Heart (tissue), 3 donors: ENCODE data around the genes TACC3 and NAT8L.

GRCh38 chr4:1288878-1289777 is 563 bp upstream of the MAEA start:
- RAMPAGE, long total RNA, 2 experiments = no peak in any of the 2 experiments

- RAMPAGE, long total RNA, 2 experiments = no peak in any of the 2 experiments
These were observed 8.9 kb downstream of the MAEA start for GRCh38 chr4:1298495-1299048.

- RAMPAGE, long total RNA, 2 experiments = no peak in any of the 2 experiments
These were observed 11.3 kb downstream of the MAEA start for GRCh38 chr4:1300814-1301619.

DNA sequence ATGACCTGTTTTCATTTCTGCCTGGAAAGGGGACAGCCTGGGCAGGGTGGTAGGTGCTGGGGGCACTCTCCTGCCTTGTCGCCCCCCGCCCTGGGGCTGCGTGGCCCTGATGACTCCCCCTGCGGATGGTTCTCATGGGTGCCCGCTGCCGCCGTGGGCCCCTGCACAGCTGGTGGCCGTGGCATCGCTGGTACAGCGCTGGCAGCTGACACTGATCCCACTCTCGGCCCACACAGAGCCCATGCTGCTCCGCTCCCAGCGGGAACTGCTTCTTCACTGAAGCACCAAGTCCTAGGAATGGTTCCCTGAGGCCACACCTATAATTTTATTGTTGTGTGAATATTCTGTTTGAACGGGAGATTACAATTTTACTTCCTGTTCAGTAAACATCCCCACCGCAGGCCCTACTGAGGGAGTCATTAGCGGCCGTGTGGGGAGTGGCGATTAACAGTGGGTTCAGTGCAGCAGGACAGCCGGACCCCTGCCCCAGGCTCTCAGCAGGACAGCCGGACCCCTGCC is 138.6 kb upstream of the NKX1-1 start:
- RAMPAGE, long total RNA, 2 experiments = no peak in any of the 2 experiments

GRCh38 chr4:1721413-1721837 is at the start of gene TACC3:
Gene TACC3, plus strand, starts transcription at chr4:1721521.
- RAMPAGE, long total RNA, 2 experiments = no peak in any of the 2 experiments

- RAMPAGE, long total RNA, 2 experiments = no peak in any of the 2 experiments
These were observed 19.4 kb downstream of the TACC3 start for GRCh38 chr4:1740218-1741546.

DNA sequence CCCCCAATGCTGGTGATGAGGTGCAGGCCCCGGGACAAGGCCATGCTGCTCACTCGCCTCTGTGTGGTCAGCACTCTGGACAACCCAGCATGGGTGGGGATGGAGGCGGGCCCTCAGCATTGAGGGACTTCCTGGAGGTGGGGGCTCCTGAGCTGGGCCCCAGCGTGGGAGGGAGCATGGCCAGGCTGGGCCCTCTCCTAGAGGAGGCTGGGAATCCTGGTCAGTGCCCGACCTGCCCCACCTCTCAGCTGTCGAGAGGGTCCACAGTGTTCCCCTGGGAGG is 30.6 kb downstream of the TACC3 start:
- RAMPAGE, long total RNA, 2 experiments = no peak in any of the 2 experiments

- RAMPAGE, long total RNA, 2 experiments = no peak in any of the 2 experiments
These were observed 26.7 kb downstream of the FGFR3 start for GRCh38 chr4:1819806-1820176.

DNA sequence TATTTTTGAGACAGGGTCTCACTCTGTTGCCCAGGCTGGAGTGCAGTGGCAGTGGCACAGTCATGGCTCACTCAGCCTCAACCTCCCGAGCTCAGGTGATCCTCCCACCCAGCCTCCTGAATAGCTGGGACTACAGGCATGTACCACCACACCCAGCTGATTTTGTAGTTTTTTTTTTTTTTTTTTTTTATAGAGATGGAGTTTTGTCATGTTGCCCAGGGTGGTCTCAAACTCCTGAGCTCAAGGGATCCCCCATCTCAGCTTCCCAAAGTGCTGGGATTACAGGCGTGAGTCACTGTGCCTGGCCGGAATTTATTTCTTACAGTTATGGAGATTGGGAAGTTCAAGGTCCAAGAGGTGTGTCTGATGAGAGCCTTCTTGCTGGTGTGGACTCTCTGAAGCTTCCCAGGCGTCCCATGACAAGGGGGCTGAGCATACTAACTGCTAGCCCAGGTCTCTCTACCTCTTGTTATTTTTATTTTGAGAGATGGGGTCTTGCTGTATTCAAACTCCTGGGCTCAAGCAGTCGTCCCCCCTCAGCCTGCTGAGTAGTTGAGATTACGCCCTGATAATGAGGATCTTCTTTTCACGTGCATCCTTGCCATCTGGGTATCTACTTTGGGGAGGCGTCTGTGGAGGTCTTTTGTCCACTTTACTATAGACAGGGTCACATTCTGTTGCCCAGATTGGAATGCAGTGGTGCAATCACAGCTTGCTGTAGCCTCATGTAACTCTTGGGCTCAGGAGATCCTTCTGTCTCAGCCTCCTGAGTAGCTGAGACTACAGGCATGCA is 2.9 kb upstream of the NSD2 start:
- RAMPAGE, long total RNA, 2 experiments = no peak in any of the 2 experiments

DNA sequence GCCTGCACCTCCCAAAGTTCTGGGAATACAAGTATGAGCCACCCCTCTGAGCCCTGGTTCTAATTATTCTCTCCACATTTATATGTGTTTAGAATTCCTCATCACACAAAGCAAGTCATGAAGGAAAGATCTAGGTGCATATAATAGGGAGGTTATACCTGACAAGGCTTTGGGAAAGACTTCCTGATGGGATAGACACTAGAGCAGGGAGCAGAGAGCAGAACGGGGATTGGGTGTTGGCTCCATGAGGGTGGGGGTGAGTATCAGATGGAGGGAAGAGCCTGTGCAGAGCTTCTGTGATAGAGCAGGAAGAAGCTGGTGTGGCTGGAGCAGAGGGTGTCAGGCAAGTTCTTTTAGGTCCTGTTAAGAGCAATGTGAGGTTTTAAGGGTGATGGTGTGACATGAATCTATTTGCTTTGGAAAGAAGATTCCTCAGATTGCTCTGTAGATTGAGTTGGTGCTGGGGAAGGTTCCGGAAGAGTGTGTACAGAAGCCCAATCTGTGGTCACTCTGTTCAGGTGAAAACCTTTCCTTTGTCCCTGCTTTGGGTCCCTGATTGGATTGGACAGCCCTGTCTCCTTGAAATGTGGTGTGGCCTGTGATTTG is 10.6 kb downstream of the NSD2 start:
- RAMPAGE, long total RNA, 2 experiments = no peak in any of the 2 experiments

DNA sequence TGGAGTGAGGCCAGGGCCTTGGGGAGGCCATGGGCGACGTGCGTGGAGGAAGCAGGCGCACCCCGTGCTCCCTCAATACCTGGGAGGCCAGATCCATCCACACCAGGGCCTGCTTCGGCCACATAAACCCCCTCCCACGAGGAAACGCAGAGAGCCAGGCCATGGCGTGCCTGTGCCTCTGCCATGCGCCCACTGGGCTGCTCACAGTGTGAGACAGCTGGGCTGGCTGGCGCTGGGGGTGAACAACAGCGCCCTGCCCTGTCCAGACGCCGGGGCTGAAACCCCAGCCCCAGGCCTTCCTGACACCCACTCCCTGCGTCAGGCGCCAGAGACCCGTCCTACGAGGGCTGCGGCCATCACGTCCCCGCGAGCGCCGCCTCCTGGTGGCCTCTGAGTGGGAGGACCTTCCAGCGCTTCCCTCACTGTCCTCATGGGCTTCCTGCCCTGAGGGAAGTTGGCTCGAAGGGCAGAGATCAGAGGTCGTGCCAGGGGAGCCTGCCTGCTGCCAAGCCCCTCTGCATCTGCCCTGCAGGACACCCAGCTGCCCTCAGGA is 16.4 kb downstream of the NELFA start:
- RAMPAGE, long total RNA, 2 experiments = no peak in any of the 2 experiments

DNA sequence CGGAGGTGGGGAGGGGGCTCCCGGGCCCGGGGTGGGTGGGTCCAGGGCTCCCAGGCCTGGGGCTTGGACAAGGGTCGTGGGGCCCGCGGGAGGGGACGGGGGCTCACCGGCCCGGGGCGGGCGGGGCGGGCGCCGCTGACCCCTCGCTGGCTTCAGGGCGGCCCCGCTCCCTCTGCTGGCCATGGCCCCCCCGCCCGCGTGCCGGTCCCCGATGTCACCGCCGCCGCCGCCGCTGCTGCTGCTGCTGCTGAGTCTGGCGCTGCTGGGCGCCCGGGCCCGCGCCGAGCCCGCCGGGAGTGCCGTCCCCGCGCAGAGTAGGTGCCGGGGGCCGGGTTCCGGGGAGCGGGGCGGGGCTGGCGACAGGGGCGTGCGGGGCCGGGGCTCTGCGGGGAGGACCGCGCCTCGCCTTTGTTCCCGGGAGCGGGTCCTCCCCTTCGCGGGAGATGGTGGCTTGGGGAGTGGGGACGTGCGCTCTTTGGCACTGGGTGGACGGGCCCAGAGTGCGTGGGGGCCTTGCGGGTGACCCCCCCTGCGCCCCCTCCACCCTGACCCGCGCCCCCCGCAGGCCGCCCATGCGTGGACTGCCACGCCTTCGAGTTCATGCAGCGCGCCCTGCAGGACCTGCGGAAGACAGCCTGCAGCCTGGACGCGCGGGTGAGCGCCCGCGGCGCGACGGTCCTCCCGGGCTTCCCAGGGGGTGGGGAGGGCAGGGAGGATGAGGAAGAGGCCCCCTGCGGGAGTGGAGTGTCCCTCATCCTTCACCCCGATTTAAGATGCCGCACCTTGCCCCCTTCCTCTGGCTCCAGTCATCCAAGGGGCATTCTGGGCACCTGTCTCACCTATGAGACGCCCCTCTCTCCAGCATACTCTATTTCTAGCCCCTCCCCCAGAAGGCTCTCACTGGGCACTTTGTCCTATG is 635 bp downstream of the C4orf48 start:
- RAMPAGE, long total RNA, 2 experiments = no peak in any of the 2 experiments

GRCh38 chr4:2058271-2059390 is at the start of gene NAT8L:
Gene NAT8L, plus strand, starts transcription at chr4:2059327.
- RAMPAGE, long total RNA, 2 experiments = no peak in any of the 2 experiments

DNA sequence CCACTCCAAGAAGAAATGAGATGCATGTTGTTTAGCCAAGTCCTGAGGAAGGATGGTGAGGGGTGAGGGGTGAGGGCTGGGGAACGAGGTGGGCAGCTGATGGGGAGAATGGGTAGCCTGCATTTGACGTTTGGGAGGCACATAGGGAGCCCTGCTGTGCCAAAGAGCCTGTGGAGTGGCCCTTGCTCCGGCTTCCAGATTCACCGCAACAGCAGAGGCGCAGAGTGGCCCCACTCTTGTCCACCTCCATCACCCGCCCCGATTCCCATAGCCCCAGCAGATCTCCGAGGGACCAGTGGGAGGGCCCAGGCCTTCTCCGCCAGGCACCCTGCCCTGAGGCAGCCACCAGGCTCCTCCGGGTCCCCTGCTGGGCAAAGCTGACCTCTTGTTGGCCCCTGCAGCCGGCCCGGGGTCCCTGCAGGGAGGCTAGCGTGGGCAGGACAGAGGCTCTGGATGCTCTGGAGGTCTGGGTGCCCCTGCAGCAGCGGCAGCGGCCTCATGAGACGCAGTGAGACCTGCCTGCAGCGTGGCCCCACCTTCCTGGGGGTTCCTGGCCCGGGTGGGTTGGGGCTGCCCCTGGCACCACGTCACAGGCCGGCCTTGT is 8.3 kb upstream of the MXD4 start:
- RAMPAGE, long total RNA, 2 experiments = no peak in any of the 2 experiments

- RAMPAGE, long total RNA, 2 experiments = no peak in any of the 2 experiments
These were observed 77.3 kb upstream of the MXD4 start for GRCh38 chr4:2339166-2339720.

- RAMPAGE, long total RNA, 2 experiments = no peak in any of the 2 experiments
These were observed 28.8 kb downstream of the ZFYVE28 start for GRCh38 chr4:2389651-2390081.

DNA sequence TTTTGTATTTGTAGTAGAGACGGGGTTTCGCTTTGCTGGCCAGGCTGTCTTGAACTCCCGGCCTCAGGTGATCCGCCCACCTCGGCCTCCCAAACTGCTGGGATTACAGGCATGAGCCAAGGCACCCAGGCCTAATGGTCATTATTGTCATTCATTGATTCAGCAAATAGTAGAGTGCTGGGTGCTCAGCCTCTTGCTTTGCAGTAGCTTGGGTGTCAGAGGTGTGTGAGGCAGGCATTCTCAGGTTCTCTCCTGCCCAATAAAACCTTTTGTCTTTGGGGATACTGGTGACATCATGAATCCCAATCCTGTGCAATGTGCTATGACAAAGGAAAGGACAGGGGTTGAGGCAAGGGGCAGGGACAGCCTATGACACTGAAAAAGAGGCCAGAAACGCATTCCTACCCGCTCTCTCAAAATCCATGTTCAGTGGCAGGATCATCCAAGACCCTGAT is 1.6 kb upstream of the FAM193A start:
- RAMPAGE, long total RNA, 2 experiments = no peak in any of the 2 experiments

- RAMPAGE, long total RNA, 2 experiments = no peak in any of the 2 experiments
These were observed 24.0 kb upstream of the ADD1 start for GRCh38 chr4:2819646-2820037.

DNA sequence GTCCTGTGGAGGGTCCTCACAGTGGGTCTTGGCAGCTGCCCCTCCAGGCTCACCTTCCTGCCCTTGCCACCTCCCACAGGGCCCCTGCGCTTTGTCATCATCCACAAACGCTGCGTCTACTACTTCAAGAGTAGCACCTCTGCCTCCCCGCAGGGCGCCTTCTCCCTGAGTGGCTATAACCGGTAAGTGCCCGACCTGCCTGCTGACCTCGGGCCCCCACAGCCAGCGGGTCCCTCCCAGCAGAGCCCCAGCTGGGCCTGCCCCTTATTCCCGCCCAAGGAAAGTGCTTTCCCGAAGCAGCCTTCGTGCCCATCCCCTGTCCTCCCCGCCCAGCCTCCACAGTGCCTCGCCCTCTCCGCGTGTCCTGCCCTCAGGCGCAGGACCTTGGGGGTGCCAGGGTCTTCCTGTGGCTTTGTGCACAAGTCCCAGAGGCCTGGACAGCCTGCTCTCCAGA is 20.8 kb upstream of the ADD1 start:
- RAMPAGE, long total RNA, 2 experiments = no peak in any of the 2 experiments

GRCh38 chr4:2836006-2836826 is 7.4 kb upstream of the ADD1 start:
- RAMPAGE, long total RNA, 2 experiments = no peak in any of the 2 experiments